ENCODE results near the genes LMOD1, GPR37L1, ARL8A and KLHL12.

DNA sequence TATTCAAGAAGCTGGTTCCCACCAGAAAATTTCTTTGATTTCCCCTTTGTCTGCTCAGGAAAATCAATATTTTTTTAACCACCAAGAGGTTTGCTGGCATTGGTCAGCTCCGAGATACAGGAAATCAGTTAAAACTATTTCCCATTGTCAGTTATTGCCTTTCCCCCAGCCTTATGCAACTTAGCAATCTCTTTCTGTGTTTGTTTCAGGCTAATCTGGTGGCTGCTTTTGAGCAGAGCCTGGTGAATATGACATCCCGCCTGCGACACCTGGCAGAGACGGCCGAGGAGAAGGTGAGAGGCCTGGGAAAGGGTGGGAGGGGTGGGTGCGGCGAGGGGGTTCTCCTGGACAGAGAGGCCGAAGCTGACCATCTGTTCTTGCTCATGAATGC is 35.4 kb upstream of the IPO9 start:
- PRO-cap, 6 experiments = no peak in any of the 6 experiments
- RAMPAGE, long total RNA, 2 experiments = no peak in any of the 2 experiments
- RRBS = no CpG with 5 or more reads among the region's 8 CpGs

DNA sequence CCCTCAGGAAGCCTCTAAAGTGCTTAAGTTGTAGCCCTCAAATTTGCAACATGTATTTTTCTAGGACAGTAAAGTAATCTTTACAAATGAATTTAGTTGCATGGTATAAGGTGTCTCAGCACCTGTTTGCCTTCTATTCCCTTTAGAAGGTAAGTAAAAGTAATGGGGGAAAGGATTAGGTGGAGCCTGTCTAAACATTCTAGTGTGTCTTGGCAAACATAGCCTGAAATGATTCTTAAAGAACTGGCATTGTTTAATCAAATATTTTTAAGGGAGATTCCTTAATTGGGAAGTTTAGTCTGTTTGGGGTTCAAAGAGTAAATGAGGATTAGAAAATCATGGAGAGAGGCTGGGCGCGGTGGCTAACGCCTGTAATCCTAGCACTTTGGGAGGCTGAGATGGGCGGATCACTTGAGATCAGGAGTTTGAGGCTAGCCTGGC is 11.8 kb upstream of the SHISA4 start:
- PRO-cap, 6 experiments = no peak in any of the 6 experiments
- RAMPAGE, long total RNA, 2 experiments = no peak in any of the 2 experiments
- RRBS = no CpG with 5 or more reads among the region's 4 CpGs

- PRO-cap, 6 experiments = no peak in any of the 6 experiments
- RAMPAGE, long total RNA, 2 experiments = no peak in any of the 2 experiments
- RRBS = no CpG with 5 or more reads among the region's 7 CpGs
Observed at GRCh38 chr1:201918247-201918951, 27.9 kb downstream of the LMOD1 start.

GRCh38 chr1:201946106-201946961 is at the start of gene LMOD1:
LMOD1 (minus strand) TSS chr1:201946548.
- PRO-cap, 6 experiments = peak in 6 of 6 experiments; most common plus-strand start chr1:201946793 (in 6); most common minus-strand start chr1:201946548 (in 3)
- RAMPAGE, long total RNA, 2 experiments = start-site peak on the minus strand in 2 of 2 experiments, at chr1:201946319-201946560 at its widest, 23 to 409 reads per replicate
- RRBS = 3% methylated on average over 4 of the region's 34 CpGs

DNA sequence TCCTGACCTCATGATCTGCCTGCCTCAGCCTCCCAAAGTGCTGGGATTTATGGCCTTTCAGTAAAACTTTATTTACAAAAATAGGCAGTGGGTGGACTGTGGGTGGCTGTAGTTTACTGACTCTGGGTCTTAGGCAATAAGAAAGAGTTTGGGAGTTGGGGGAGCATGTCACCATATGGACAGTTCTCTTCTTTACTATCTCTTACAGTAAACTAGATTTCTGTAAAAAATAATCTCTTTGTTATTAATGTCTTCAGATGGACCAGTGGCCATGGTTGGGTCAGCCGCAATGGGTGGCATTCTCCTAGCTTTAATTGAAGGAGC is 9.8 kb downstream of the TIMM17A start:
- PRO-cap, 6 experiments = no peak in any of the 6 experiments
- RAMPAGE, long total RNA, 2 experiments = no peak in any of the 2 experiments
- RRBS = no CpG with 5 or more reads among the region's 1 CpG

DNA sequence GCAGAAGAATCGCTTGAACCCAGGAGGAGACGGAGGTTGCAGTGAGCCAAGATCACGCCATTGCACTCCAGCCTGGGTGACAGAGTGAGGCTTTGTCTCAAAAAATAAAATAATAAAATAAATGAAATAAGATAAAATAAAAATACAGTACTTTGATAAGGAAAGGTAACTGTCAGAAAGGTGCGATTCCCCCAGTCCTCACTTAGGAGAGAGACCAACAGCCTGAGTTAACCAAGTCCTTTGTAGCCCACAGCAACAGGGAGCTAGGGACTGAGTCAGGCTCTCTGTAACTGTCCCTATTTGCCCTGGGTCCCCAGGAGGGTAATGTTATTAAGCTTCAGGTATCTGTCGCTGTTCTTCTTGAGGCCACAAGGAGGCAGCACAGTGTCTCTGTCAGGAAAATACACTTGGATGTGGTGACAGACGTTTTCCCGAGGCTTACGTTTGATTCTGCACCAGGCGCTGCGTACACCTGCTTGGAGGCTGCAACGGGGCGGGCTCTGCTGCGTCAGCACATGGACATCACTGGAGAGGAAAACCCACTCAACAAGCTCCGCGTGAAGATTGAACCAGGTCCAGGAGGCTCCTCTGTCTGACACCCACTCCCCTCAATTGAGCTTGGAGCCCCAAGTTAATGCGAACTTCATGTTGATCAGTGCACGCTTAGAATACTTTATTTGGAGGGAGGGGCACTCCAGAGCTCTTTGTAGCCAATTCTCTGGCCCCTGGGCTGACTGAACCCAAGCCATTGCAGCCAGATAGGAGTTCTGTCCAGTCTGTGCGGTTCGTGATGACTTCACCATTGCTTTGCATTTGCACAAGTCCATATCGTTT is 10.7 kb upstream of the ELF3 start:
- PRO-cap, 6 experiments = no peak in any of the 6 experiments
- RAMPAGE, long total RNA, 2 experiments = no peak in any of the 2 experiments
- RRBS = no CpG with 5 or more reads among the region's 20 CpGs

DNA sequence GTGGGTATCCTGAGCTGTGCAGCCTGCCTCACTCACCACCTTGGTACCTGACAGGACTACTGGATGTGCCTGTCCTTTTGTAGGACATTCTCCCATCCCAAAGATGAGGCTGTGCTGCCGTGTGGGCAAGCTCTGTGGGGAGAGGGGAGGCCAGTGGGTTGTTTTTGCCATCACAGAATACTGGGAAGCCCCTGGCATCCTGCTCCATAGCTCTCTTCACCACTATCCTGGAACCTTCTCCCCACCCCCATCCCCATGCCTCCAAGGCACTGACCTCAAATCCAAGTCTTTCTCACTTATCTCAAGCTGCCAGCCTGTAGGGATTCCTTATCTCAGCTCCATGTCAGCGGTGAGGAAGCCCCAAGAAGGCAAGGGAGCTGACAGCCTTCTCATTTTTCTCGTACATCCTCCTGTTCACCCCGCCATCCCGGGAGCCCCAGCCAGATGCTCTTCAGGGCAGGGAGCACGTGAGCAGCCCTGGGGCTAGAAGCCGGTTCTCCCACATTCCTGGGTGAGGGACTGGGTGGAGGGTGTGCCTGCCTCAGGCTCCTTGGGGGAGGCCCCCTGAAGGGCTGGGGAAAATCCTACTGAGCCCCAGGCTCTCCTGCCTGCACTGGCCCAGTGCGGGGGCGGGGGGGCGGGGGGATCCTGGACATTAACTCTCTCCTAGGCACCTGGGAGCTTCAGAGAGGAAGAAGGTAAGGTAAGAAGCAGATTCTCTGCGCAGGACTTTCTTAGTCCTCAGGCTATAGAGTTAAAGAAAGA is 2.4 kb upstream of the ELF3 start:
- PRO-cap, 6 experiments = no peak in any of the 6 experiments
- RAMPAGE, long total RNA, 2 experiments = no peak in any of the 2 experiments
- RRBS = 48% methylated on average over 3 of the region's 11 CpGs

DNA sequence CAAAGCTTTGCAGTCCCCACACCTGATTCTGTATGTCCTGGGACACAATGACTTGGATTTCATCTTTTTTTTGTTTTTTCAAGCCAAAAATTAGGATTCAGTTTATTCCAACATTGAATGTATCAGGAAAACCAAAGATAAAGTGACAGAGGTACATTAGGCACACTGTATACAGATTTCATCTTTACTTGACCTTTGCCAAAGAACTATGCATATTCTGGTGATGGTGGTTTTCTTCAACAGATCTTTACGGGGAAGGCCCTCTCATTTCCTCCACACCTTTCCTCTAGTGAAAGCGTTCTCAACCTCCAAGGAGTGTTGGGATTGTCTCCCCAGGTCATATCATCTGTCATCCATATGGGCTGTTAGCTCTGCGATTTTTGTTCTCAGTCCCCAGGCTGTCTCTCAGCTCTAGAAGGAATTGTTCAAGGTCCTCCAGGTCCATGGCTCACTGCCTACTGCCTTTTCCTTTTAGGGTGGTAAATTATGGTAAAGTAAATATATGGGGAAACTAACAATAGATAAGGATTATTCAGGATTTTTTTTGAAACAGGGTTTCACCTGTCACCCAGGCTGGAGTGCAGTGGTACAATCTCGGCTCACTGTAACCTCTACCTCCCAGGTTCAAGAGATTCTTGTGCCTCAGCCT is 37.5 kb downstream of the ELF3 start:
- PRO-cap, 6 experiments = no peak in any of the 6 experiments
- RAMPAGE, long total RNA, 2 experiments = no peak in any of the 2 experiments
- RRBS = no CpG with 5 or more reads among the region's 4 CpGs

DNA sequence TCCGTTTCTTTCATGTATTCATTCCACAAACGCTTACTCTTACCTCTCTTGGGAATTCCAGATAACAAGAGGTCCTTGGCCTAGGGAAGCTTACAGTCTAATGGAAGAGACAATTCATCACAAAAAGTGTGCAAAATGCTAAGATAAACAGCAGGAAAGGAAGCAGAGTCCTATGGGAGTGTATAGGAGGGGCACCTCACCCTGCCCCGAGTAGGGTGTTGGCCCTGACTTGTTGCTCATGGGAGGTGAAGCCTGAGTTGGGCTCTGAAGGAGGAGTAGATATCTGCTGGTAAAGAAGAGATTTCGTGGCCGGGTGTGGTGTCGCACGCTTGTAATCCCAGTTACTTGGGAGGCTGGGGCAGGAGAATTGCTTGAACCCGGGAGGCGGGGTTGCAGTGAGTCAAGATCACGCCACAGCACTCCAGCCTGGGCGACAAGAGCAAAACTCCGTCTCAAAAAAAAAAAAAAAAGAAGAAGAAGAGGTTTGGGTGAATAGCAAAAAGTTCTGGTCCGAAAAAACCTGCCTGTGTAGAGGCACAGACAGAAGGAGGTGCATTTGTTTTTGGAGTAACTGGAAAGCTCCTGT is 18.6 kb upstream of the GPR37L1 start:
- PRO-cap, 6 experiments = no peak in any of the 6 experiments
- RAMPAGE, long total RNA, 2 experiments = no peak in any of the 2 experiments
- RRBS = no CpG with 5 or more reads among the region's 13 CpGs

- PRO-cap, 6 experiments = peak in 2 of 6 experiments; most common plus-strand start chr1:202108607 (in 1); most common minus-strand start chr1:202107943 (in 1)
- RAMPAGE, long total RNA, 2 experiments = no peak in any of the 2 experiments
- RRBS = no CpG with 5 or more reads among the region's 15 CpGs
Observed at GRCh38 chr1:202107690-202108929, 14.6 kb upstream of the GPR37L1 start.

DNA sequence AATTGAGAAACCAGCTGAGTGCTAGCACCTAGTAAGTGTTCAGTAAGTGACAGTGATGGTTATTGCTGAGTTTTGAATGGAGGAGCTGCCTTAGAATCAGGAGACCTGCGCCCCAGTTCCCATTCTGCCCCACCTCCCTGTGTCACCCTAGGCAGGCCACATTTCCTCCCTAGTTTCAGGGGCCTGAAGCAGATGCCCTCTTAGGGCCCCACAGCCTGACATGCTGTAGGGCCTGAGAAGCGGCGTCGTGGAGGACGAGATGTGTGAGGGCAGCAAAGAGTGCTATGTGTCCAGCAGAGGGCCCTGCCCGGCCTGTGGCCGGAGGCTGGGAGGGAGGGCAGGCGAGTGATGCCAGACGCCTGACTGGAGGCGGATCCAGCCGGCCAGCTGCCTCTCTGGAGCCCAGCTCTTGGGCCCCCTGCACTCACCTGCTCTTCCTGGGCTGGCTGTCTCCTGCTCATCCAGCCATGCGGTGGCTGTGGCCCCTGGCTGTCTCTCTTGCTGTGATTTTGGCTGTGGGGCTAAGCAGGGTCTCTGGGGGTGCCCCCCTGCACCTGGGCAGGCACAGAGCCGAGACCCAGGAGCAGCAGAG is at the start of gene GPR37L1:
GPR37L1 (plus strand) TSS at position 421 of the 592 bp plus-strand sequence.
- PRO-cap, 6 experiments = no peak in any of the 6 experiments
- RAMPAGE, long total RNA, 2 experiments = no peak in any of the 2 experiments
- RRBS = 6% methylated on average over 5 of the region's 13 CpGs

GRCh38 chr1:202133059-202133355 is 10.3 kb downstream of the GPR37L1 start:
- PRO-cap, 6 experiments = no peak in any of the 6 experiments
- RAMPAGE, long total RNA, 2 experiments = no peak in any of the 2 experiments
- RRBS = no CpG with 5 or more reads among the region's 13 CpGs

DNA sequence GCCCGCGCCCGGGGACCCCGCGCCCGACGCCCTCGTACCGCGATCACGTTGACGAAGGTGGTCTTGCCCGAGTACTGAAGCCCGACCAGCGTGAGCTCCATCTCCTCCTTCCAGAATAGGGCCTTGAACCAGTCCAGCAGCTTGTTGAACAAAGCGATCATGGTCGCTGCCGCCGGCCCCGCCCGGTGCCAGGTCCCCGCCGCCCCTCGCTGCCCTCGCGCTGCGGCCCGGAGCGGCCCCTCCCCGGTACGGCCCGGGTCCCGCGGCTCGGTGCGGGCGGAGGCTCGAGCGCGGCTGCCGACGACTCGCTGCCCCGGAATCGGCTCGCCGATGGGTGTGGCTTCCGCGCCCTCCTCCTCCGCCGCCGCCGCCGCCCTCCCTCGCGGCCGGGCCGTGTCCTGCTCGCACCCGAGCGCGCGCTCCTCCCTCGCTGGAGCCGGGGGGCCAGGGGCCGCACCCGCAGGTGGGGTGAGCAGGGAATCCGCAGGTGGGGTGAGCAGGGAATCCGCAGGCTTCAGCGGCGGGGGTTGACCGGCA is at the start of gene ARL8A:
ARL8A (minus strand) TSS at position 326 of the 537 bp plus-strand sequence.
- PRO-cap, 6 experiments = peak in 6 of 6 experiments; most common plus-strand start position 405 of the sequence (in 3); most common minus-strand start position 326 of the sequence (in 4)
- RAMPAGE, long total RNA, 2 experiments = no peak in any of the 2 experiments
- RRBS = 1% methylated on average over 51 of the region's 72 CpGs

DNA sequence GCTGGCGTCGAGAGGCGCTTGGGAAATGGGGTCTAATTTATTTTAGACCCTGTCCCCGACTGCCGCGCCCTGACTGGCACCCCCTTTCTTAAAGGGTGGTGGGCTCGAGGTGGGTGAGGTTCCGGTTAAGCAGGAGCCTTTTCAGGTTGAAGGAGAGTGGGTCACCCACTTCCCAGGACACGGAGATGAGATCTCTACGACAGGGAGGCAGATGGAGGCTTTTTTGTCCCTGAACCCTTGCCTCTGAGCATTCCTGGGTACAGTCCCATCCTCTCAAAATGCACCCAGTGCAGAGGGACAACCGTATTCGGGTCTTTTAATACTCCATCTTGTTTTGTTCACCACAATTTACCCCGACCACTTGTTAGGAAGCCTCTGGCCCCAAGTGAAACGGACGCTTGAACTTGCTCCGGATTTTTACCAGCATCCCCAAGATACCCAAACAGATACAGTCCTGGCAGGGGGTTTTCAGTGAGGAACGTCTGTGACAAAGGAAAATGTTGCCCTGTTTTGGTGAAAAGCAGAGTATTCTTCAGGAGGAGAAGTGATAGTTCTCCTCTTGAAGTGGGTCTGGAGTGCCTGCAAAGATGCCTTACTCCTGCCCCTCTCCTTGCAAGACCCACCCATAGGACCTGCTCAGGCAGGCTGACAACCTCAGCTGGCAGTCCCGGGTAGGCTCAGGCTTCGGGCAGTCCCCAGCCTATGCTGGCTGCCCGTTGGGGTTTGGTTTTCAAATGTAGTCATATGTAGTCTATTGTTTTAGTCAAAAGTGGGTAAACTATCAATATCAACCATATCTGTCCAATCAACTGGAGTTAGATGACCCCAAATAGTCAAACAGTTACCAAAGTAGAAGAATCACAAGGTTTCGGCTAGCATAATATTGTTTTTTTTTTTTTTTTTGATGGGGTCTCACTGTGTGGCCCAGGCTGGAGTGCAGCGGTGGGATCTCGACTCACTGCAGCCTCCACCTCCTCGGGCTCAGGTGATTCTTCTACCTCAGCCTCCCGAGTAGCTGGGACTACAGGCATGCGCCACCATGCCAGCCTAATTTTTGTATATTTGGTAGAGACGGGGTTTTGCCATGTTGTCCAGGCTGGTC is 763 bp upstream of the ARL8A start:
- PRO-cap, 6 experiments = no peak in any of the 6 experiments
- RAMPAGE, long total RNA, 2 experiments = no peak in any of the 2 experiments
- RRBS = 6% methylated on average over 5 of the region's 27 CpGs

- PRO-cap, 6 experiments = no peak in any of the 6 experiments
- RAMPAGE, long total RNA, 2 experiments = no peak in any of the 2 experiments
- RRBS = 16% methylated on average over 1 of the region's 10 CpGs
Observed at GRCh38 chr1:202162680-202163218, 2.3 kb upstream of the PTPN7 start.

DNA sequence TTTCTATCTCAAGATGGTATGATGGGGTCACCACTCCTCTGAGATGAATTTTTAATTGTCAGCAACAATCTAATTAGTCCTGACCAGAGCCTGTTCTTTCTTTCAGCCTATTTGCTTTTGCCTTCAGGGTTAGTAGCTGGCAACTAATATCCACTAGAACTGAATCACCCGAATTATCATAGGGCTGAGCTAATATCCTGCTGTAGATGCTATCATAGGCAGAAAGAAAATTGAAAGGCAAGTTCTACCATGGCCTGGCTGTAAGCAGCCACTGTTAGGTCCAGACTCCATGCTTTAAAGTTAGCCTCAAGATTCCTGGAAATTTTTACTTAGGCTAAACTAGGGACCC is 134.0 kb downstream of the SYT2 start:
- PRO-cap, 6 experiments = peak in 1 of 6 experiments; most common plus-strand start position 240 of the sequence (in 1)
- RAMPAGE, long total RNA, 2 experiments = no peak in any of the 2 experiments
- RRBS = no CpG with 5 or more reads among the region's 1 CpG

- PRO-cap, 6 experiments = peak in 3 of 6 experiments; most common plus-strand start chr1:202589448 (in 1); most common minus-strand start chr1:202589279 (in 1)
- RAMPAGE, long total RNA, 2 experiments = no peak in any of the 2 experiments
- RRBS = no CpG with 5 or more reads among the region's 10 CpGs
Observed at GRCh38 chr1:202588993-202590134, 120.9 kb downstream of the SYT2 start.

DNA sequence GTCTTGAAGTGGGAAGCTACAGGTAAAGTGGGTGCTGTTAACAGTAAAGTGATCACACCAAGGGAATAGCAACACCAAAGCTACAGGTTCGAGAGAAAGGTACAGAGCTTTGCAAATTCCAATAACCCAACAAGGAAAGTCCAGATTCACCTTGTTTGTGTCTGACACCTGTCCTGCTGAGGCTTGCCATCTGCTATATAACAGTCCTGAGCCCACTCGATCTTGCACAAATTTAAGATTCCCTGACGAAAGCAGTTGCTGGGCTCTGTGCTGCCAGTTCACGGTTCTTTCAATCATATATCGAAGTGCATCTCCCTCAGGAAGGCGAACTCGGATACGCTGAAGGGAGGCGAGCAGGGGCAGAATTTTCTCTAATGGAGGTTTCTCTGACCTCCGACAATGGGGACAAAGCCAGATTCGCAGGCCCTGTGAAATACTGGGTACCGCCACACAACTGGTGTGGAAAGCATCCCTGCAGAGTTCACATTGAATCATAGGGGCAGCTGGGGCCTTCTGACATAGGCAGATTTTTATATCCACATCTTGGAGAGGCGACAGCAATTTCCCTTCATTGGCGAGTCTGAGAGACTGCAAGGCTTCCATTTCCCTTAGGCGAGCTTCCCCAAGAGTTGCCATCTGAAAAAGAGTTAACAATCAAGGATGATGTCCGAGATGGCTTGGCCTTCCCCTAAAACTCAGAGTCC is 23.1 kb upstream of the SYT2 start:
- PRO-cap, 6 experiments = no peak in any of the 6 experiments
- RAMPAGE, long total RNA, 2 experiments = no peak in any of the 2 experiments
- RRBS = no CpG with 5 or more reads among the region's 16 CpGs

GRCh38 chr1:202857967-202858292 is 31.0 kb downstream of the RABIF start:
- PRO-cap, 6 experiments = no peak in any of the 6 experiments
- RAMPAGE, long total RNA, 2 experiments = no peak in any of the 2 experiments
- RRBS = no CpG with 5 or more reads among the region's 8 CpGs

DNA sequence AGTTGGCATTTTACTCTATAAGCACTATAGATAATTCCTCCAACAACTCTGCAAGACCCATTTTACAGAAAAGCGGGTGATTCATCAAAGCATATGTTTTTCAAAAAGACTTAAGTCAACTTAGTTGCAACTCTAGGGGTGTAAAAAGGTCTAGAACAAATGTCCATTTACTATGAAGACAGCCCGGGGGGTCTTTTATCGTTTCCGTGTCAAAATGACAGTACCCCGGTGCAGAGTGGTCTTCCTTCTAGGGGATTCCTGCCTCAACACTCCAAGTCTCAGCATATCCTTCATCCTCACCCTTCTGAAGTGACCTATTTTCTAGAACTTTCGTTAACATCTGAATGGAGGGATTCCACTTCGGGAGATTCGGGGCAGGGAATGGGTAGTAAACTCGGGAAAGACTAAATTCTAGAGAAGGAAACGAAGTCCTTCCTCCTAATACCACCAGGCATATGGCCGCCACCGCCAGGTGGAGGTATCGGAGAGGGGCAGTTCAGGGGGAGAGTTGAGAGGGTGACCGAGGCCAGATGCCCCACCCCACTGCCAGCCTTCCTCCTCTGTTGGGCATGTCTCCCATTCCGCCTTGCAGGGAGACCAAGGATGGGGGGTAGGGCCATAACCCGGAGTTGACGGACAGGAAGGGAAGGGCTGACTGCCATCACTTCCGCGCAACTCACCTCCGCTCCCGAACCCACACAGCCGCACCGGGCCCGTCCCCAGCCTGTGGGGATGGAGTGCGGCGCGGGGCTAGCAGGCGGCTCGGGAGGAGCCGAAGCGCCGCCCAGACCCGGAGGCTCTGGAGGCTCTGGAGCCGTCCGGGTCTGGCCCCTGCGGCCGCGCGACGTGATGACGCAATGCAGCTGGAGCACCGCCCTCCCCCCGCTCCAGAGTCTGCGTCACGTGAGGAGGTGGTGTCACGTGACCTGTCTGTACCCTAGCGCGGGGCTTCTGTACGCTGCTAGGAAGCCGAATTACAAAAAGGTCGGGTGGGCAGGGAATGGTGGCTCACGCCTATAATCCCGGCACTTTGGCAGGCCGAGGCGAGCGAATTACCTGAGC is at the start of gene KLHL12:
KLHL12 (minus strand) TSS at position 826 of the 1,062 bp plus-strand sequence.
- PRO-cap, 6 experiments = peak in 6 of 6 experiments; most common plus-strand start position 979 of the sequence (in 6); most common minus-strand start position 801 of the sequence (in 6)
- RAMPAGE, long total RNA, 2 experiments = start-site peak on the minus strand in 2 of 2 experiments, centred at positions 806 to 813 of the sequence, 100 to 225 reads per replicate
- RRBS = 1% methylated on average over 14 of the region's 56 CpGs